ENCODE data around the gene GLI2.

- PRO-cap, 7 experiments: no peak in any of the 7 experiments
Observed at GRCh38 chr2:118846071-118846288, 1.5 kb downstream of the EN1 start.

DNA sequence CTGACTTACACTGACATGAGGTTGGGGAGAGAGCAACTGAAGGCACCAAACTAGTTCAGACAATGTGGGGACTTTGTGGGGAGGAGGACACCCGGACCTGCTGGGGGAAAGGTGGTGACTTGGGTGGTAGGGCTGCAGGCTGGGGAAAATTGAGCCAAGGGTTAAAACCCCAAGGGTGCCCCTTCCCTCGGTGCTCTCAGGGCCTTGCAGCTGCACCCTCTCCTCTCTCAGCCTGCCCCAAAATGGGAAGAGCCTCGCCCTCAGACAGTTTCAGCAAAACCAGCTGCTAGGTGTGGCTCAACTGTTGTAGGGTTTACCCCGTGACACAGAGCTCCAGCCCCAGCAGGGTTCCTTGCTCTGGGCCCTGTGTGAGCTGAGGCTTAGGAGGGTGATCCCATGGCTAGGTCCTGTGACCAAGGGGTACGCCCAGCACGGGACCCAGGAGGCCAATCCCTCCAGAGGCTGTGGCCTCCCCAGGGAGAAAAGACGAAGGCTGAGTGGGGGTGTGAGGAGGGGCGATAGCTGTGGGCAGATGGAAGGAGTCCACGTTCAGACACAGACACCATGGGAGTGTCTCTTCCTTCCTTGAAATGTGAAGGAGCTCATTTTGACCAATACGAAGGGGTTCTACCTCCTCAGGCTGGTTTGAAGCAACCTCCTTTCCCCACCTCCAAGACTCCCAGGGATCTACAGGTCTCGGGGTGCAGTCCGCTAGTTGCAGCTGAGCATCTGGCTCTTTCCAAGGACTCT, 28.8 kb downstream of the MARCO start:
- PRO-cap, 7 experiments: no peak in any of the 7 experiments

DNA sequence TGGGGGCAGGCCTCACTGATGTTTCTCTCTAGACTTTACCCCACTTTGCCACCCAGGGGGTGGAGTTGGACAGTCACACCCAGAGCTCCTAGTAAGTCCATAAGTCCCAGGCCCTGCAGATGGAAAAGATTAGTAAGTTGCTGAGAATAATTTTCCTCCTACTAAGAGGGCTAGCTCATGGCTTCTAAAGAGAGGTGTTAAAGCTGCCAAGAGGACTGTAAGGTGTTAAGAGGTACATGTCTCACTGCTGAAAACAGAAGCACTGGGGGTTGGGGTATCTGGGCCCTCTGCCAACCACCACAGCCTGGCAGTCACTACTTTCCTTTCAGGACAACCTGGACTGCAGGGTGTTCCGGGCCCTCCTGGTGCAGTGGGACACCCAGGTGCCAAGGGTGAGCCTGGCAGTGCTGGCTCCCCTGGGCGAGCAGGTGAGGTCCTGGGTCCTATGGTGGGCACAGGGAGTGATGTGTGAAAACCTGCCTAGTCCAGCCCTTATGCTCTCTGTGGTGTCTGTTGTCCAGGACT, 39.9 kb downstream of the MARCO start:
- PRO-cap, 7 experiments: no peak in any of the 7 experiments

GRCh38 chr2:119158378-119158589, 267 bp downstream of the C1QL2 start:
- PRO-cap, 7 experiments: no peak in any of the 7 experiments

DNA sequence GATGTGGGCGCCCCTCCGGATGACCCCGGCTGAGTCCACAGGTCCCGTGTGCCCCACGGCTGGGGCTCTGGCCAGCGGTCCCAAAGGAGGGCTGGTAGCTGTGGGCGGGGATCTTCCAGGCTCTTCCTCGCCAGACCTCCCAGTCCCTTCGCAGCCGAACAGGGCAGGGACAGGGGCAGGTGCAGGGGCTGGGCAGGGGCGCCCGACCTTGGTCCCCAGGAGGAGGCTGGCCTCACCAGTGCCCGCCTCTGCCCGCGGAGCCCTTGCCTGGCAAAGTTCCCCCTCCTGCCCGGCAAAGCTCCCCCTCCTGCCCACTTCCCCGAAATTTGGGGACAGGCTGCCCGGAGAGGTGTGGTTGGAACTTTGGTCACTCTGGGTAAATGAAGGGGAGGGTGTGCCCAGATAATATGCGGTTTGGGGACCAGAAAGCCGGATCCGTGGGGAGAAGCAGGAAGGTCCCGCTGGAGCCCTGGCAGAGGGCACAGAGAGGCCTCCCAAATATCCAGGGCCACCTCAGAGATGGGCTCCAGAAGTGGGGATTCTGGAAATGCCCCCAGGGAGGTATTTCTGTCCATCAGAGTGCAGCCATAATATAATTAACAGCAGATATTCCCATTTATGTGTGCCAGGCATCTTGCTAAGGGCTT, 674 bp downstream of the STEAP3 start:
- PRO-cap, 7 experiments: no peak in any of the 7 experiments

DNA sequence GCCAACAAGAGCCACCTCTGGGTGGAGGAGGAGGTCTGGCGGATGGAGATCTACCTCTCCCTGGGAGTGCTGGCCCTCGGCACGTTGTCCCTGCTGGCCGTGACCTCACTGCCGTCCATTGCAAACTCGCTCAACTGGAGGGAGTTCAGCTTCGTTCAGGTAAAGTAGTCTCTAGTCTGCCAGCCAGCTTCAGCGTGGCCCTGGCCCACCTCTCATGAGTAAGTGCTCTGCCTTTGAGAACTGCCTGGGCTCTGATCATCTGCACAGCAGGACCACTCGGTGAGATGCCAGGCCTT, 31.0 kb downstream of the STEAP3 start:
- PRO-cap, 7 experiments: no peak in any of the 7 experiments

DNA sequence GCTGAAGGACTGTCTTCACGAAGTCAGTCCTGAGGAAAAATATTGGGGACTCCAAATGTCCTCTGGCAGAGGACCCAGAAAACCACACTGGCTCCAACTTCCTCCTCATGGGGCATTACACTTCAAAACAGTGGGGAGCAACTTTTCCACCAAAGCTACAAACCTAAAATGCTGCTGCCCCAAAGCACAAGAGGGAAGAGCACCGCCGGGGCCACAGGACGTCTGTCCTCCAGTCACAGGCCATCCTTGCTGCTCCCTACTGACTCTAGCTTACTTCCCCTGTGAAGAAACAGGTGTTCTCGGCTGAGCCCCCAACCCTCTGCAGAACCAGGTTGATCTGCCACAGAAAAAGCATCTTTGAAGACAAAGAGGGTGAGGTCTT, 40.7 kb downstream of the STEAP3 start:
- PRO-cap, 7 experiments: no peak in any of the 7 experiments

- PRO-cap, 7 experiments: no peak in any of the 7 experiments
Observed at GRCh38 chr2:119282659-119283007, 59.0 kb downstream of the STEAP3 start.

DNA sequence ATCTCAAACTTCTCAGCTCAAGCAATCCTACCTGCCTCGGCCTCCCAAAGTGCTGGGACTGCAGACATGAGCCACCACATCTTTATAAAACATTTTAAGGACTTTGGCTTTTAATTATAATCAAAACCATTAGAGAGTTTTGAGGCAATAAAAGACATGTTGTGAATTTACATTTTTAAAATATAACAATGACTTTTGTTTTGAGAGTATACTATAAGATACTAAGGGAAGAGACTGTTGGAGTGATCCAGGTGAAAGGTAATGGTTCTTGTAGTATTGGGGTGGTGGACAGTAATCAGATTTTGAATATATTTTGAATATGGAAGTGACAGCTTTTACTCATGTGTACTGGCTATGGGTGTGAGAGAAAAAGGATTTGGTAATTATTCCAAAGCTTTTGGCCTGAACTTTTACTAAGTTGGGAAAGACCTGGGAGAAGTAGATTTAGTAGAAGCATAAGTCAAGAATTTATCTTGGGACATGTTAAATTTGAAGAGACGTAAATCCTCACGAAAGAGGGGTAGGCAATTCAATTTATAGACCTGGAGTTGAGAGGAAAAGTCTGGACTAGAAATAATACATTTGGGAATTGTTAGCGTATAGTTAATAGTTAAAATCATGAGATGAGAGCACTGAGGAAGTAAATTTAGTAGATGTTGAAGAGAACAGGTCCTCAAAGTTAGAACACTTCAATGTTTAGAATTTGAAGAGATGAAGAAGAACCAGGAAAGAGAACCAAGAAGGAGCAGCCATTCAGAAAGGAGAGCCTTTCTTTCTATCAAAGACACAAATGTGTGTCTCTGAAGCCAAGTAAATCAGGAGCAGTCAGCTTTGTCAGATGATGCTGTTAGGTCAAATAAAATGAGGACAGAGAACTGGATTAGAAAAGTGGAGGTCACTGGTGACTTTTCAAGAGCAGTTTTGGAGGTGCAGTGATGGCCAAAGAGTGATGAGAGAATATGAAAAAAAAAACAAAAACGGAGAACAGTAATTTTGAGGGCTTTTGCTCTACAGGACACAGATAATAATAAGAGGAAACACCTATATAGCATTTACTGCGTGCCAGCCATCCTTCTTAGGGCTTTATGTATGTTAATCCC, 119.6 kb upstream of the EPB41L5 start:
- PRO-cap, 7 experiments: no peak in any of the 7 experiments

DNA sequence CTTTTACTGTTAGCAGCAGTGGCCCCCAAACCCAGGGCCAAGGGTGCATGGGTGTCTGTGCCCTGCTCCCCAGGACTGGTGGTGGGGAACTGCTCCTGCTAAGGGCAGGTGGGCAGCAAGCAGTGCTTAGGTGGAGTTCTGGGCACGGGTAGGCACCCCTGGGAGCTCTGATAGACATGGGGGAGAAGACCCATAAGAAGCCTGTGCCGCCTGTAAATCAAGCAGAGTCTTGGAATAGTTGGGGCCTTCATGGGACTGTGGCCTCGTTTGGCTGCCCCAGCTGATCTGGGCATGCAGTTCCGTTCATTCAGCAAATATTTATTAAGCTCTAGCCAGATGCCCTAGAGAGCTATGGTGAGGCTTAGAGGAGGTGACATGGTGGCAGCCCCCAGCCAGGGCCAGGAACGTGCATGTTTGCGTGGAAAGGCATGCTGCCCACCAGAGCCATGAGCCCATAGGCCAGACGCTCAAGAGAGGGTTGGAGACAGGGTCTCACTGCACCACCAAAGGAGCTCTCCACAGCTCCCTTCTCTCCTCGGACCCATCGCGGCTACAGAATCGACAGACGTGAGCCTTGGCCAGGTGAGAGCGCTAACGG, 135.5 kb downstream of the INHBB start:
- PRO-cap, 7 experiments: no peak in any of the 7 experiments

DNA sequence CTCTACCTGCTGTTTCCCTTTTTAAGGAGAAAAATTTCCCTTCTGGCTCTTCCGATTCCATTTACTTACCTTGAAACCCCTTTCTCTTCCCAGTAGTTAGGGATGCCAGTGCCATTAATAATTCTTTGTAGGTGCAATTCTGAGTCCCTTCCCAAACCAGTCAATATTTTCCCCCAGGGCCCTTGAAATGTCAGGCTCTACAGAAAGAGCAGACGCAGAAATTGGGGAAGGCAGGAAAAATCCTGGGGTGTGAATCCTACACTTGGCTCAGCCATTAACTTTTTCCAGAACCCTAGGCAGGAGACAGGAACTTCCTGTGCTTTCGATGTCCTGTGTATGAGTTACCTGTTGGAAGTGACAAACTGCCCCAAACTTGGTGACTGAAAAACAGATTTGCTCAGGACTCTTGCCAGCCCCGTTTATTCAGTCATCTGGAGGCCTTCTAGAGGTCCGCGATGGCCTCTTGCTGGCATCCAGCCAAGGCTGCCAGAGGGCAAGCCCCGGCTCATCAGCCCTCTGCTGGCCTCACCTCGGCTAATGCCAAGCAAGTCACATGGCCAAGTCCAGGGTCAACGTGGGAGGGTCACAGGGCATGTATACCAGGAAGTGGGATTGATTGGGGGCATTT, 179.1 kb downstream of the INHBB start:
- PRO-cap, 7 experiments: no peak in any of the 7 experiments

DNA sequence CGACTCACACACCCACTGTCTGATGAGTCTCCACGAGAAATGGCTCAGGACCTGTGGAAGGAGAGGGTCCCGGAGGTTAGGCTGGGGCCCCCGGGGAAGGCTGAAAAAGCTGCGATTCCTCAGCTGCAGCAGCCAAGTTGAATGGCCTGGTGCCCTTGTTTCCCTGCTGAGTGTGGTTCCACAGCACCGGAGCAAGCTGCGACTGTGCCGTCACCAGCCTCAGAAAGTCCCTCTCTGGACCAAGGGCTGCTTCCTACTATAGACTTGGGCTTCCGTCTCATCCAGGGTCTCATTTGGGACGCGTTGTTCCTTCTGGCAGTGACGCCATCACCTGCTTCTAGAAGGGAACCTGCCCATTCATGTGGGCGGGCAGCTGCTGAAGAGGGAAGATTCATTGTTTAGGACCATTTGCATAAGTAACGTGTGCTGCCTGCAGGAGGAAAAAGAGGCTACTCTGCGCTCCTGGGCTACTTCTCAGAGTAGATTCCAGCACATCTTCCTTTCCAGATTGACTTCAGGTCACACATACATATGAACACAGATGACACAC, 180.3 kb downstream of the INHBB start:
- PRO-cap, 7 experiments: no peak in any of the 7 experiments

DNA sequence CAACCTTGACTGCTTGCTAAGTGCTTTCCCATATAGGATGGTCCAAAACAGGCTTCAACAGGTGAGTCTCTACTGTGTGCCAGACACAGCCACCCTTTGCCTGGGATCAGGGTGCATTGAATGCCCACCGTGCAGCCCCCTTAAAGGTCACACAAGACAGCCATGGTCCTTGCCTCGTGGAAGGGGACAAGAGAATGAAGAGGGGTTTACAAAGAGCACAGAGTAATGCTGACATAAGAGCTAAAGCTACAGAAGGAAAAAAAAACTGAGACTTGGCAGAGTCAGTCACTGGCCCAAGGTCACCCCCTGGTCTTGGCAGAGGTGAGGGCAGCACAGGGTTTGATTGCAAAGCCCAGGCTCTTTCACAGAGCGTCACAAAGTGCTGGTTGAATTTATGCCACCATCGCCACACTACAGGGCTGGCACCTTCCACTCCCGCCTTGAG, 190.1 kb downstream of the INHBB start:
- PRO-cap, 7 experiments: no peak in any of the 7 experiments

DNA sequence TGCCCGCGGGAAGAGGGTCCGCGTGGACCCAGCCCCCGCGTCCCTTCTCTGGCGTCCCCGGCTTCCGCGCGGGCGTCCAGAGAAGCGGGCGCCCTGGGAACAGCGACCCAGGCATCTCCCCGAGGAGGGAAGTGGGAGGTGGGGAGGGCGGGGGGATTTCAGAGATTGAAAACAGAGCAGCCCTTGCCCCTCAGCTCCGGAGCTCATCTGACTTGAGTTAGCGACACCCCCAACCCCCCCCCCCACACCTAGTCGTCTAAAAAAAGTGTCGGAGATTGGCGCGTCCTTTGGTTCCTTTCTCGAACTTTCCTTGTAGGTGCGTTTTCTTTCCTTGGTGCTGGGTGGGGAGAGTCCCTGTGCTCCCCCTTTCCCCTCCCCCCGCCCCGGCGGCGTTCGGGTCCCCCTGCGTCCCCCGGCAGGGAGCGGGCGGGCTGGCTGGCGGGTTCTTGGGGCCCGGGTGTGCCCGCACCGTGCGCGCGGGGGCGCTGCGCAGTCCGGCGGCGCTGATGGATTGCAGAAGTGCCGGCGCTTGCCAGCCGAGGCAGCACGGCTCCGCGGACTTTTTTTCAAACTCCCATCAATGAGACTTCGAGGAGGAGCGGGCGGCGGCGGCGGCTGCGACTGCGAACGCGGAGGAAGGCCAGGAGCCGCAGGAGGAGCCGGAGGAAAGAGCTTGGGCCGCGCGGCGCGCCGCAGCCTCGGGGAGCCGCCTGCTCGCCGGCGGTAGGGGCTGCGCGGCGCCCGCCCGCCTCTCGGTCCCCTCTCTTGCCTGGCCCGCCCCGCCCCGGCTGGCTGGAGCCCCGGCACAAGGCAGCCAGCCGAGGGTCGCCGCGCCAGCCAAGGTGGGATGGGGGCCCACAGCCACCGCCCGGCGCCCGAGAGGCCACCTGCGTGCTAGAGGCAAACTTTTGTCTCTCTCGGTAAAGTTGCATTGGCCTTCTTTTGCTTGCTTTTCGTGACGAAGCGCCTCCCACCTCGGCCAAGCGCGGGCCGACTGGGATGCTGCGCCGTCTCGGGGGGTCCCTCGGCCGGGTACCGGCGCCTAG, at the start of gene GLI2:
Gene GLI2 (plus strand): TSS at position 503 of the 1,046 bp plus-strand sequence.
- PRO-cap, 7 experiments: no peak in any of the 7 experiments

DNA sequence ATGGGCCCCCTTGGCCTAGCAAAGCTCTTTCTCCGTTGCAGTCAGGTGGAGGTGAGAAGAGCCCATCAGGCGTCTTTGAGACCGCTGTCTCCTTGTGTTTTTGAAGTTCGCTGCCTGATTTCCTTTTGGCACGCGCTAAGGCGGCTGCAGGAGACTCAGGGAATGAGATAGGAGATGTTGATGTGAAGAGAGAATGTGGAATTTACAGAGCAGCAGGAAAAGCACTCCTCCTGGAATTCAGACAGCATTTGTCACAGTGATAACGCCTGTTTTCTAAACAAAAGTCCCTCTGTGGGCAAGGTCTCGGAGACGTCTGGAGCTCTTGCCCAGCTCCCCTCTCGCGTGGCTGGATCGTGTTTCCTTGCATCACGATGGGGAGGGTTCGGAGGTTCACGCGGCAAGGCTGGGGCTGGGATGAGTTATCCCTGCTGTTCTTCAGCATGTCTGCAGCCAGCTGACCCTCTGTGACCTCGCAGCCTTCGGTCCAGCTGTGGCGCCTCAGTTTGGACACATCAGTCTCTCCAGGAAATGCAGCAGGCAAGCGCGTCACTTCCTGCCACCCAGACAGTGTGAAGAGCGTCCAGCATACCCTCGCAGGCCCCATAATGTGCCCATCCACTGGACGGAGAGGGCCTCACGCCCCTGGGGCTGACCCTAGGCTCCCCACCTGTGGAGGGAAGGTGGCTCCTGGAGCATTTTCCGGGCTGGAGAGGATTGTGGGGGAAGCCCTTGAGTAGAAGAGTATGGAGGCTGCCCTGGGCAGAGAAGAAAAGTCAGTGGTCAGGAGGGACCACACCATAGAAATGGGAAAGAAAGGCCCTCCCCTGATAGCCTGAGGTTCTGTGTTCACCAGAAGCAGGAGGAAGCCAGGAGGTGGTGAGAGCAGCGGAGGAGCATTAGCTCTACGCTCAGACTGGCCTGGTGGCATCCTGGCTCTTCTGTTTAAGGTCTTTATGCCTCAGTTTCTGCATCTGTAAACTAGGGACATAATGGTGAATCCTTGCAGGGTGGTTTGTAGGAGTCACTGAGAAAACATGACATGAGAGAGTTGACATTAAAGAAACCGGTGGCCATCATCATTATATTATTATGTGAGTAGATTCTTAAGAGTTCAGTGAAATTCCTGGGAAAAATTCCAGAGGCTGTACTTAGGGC, 30.4 kb downstream of the GLI2 start:
- PRO-cap, 7 experiments: no peak in any of the 7 experiments

- PRO-cap, 7 experiments: no peak in any of the 7 experiments
Observed at GRCh38 chr2:121282464-121283450, 2.2 kb downstream of the TFCP2L1 start.

DNA sequence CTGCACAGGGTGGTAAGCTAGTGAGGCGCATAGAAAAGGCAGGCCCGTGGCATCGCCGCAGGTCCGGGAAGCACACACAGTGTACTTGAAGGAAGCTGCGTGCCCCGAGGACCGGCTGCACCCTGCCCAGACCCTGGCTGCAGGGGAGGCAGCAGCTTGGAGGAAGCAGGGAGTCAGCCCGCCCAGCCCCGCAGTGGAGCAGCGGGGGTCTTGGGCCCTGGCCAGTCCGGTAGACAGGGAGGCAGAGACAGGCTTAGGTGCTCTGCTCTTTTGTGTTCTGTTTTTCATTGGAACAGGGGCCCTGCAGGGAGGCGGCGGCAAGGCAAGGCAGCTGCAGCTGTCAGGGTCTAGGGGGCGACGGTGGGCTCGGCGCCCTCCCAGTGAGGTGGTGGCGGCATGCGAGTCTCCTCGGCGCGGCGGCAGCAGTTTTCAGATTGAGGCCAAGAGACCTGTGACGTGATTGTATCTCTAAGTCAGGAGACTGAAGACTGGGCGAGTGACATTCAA, 53.3 kb upstream of the TFCP2L1 start:
- PRO-cap, 7 experiments: no peak in any of the 7 experiments

DNA sequence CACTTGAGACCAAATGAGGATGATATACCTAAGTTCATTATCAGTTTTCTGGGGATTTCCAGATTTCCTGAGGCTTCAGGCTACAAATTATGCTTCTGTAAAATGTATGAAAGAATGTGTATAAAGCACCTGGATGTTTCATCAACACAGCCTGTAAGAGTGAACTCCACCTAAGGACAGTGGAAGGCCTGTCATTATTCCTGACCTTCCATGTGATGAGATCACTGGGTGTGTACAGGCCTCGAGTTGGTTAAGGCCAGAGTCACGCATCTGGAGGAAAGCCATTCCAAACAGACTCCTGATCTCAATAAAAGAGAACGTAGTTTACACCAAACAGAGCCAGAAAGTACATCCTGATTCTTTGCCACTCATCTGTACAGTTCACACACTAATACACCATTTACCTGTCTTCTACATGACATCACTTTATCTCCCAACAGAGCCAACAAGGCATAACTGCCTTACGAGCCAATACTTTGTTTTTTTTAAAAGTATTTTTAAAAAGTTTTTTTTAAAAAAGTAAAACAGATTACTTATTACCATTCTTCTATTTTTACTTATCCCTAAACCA, 78.7 kb upstream of the TFCP2L1 start:
- PRO-cap, 7 experiments: no peak in any of the 7 experiments

DNA sequence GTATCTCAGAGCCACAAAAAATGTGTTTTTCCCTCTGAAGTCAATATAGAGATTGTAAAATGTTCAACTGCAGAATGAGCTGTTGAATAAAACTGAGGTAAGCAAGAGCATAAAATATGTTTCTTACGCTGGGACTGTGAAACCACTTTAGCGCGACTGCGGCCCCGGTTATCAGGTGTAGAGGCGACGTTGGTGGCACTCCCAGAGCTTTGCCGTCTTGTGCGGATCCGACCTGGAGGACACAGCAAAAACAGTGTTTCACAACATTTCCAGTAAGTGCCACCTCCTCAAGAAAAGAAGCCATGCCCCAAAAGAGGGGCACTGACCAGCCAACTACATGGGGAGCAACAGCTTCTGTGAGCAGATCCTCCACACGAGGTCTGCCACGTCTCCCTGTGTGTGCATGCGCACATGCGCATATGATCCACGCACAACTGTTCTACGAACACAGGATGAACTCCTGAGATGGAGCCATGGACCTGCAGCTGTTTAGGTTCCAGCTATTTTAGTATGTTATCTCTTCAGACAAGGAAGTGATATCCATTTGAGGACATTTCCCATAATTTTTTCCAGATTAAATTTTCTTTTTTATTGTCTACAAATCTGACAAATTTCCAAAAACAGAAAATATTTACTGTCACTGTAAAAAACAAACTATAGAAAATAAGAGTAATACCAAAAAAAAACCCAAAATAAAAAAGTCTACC, 145.1 kb upstream of the TFCP2L1 start:
- PRO-cap, 7 experiments: no peak in any of the 7 experiments

DNA sequence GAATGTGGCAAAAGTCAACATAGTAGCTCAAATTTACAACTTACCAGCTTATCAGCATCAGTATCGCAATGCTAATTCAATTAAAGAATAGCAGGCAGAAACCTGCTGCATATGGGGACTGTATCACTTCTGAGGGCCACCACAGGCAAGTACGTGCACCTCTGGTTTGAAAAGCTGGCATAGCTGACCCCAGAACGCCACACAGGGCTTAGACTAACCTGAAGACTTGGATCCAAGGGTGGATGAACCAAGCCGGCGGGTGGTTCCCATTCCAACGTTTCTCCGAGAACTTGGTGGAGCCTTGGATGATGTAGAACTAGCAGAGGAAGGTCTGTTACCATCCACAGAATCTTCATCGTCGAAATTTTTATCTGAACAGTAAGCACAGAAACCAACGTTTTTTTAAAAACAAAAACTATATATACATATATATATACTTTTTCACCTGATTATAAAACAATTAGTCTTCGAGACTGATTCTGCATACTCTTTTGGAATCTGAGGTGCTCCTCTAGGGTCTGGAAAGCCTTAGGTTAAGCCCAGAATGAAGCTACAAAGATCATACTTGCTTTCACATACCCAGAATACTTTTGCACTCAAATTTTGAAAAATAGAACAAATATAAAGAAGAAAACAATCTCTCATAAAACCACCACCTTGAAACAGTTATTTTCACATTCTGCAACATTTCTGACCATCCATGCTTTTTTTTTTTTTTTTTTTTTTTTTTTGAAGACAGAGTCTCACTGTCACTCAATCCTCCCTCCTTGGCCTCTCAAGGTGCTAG, 179.5 kb downstream of the CLASP1 start:
- PRO-cap, 7 experiments: no peak in any of the 7 experiments